Placental pericyte (primary cell): ENCODE measurements around a stretch of chr1.

DNA sequence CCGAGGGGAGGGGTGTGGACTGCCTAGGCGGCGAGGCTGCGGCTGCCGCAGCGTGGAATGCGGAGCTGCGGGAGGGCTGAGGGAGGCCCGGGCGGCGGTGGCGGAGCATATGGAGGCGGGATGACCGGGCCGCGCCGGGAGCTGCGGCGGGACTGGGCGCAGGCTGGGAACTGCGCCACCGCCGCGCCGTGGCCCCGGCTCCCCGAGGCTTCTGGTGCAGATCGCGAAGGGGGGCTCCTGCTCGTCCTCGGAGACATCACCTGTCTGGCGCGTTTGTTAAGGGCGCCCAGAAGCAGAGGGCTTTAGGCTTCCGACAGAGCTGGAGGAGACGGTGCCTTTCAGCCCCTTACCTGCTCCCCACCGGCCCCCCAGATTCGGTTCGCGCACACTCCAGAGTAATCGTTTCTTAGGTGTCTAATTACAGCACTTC lies 391 bp upstream of the CDC42BPA start:
- CAGE, long polyA plus RNA: no peak

GRCh38 chr1:227320504-227320928 lies 2.2 kb upstream of the CDC42BPA start:
- CAGE, long polyA plus RNA: no peak

DNA sequence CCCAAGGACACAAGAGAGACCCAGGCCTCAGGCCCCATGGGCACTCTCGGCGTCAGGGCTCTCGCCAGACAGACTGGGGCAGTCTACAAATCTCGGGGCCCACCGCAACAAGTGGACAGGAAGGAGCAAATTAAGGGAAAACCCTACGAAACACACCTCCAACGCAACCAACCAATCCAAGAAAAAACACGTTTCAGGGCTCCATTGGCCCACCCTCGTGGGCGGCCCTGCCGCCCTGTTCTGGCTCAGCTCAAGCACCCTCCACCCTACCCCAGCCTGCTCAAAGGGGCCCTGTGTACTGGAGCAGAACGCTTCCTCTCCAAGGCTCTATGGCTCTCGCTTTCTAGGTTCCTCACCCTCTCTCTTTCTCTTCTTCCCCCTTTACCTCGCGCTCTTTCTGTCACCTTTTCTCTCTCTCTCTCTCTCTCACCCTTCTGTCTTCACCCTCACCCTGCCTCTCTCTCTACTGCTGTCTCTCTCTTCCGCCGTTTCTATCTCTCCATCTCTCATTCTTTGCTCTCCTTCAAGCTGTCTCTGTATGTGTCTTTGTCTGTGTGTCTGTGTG lies 4.4 kb upstream of the ZNF678 start:
- CAGE, long polyA plus RNA: no peak

- CAGE, long polyA plus RNA: no peak
These were observed 1.2 kb downstream of the JMJD4 start for GRCh38 chr1:227733759-227734383.

DNA sequence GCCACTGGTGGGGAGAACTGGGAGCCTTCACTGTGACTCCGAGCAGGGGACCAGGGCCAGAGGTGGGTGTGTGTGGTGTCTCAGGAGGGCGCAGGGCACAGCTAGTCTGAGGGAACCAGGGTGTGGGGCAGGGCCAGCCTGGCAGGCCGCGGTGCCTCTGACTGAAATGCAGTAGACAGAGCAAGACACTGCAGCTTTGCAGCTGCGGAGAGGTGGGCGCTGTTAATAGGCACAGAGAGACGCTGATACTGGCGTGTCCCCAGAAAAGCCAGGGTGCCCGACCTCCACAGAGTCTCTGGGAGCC lies 28.4 kb upstream of the PRSS38 start:
- CAGE, long polyA plus RNA: no peak

DNA sequence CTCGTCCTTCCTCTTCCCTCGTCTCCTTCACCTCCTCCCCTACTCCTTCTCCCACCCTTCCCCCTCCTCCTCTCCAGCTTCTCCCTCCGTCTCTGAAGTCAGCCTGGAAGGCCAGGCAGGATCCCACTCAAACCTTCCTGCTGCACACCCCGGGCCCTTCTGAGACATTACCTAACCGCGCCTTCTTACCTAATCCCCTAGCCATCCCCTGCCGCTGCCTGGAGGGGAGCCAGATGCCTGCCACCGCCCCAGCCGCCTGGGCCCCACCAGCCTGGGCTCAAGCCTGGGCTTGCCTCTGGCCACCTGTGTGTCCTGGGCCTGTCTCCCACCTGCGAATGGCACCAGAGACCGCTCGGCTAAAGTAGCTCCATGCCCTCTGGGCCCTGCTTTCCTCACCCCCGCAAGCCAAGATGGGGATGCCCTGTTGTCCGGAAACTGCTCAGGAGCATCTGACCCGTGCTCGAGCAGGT lies 32.0 kb downstream of the WNT9A start:
- CAGE, long polyA plus RNA: no peak

- CAGE, long polyA plus RNA: no peak
These were observed 10.7 kb downstream of the WNT9A start for GRCh38 chr1:227936868-227937694.

DNA sequence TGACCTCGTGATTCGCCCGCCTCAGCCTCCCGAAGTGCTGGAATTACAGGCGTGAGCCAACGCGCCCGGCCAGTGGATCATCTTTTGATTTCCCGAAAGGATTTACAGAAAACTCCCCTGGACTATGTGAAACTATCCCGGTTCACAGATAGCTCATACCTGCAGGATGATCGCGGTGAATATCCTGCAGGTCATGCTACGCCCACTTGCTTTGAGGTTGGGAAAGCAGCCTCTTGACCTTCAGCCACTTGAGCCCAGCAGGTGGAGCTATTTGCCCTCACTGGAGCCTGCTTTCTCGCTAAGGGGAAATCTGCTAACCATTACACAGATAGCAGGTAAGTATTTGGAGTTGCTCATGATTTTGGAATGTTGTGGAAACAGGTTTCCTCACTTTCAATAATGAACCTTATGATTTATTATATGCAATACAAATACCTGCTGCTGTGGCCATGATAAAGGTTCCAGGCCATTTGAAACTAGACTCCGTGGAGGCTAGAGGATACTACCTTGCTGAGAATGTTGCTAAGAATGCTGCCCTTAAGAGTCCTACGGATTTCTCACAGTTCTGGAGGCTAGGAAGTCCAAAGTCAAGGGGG lies 9.1 kb upstream of the GUK1 start:
- CAGE, long polyA plus RNA: no peak

- CAGE, long polyA plus RNA: no peak
These were observed 56.1 kb downstream of the OBSCN start for GRCh38 chr1:228263858-228264357.

GRCh38 chr1:228370098-228370476 lies 36.5 kb downstream of the TRIM11 start:
- CAGE, long polyA plus RNA: no peak

DNA sequence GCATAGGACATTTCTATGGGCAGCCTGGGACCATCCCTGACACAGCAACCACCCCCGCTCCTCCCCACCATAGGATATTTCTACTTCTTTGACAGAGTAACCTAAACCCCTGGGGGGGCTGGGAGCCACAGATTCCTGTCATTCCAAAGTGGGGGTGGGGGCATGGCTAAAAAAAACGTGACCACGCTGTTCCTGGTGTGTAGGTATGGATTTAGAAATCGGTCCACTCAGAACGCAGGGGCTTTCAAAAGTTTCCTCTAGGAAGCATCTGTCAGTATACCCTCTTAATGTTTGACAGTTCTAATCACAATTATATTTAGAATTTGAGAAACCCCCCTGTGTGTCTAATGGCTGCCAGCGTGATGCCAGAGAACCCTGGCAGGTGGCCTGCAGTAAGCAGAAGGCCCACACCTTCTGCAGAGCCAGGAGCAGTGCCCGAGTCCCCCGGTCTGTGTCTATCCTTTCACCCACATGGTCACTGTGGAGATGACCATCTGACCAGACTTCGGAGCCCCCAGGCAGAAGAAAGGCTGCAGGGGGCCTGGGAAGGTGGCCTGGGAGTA lies 1.2 kb upstream of the TRIM11 start:
- CAGE, long polyA plus RNA: no peak

DNA sequence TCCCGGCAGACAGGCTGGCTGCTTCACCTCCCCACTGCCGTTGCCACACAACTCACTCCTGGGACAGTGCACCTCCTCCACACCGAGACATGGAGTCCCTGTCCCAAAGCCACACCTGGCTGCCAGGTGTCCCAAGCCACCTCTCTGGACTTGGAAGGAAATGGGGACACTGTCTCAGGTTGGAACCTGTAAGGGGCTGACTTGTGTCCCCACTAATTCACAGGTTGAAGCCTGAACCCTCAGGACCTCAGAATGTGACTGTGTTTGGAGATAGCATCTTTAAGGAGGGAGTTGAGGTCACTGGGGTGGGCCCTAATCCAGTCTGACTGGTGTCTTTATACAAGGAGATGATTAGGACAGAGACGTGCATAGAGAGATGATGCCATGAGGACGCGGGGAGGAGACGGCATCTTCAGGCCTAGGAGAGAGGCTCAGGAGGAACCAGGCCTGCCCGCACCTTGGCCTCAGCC lies 3.7 kb upstream of the TRIM11 start:
- CAGE, long polyA plus RNA: no peak

GRCh38 chr1:228459164-228459726 lies 1.3 kb downstream of the H2BC26 start:
- CAGE, long polyA plus RNA: no peak

- CAGE, long polyA plus RNA: no peak
These were observed 6.8 kb downstream of the RNF187 start for GRCh38 chr1:228493770-228494525.

DNA sequence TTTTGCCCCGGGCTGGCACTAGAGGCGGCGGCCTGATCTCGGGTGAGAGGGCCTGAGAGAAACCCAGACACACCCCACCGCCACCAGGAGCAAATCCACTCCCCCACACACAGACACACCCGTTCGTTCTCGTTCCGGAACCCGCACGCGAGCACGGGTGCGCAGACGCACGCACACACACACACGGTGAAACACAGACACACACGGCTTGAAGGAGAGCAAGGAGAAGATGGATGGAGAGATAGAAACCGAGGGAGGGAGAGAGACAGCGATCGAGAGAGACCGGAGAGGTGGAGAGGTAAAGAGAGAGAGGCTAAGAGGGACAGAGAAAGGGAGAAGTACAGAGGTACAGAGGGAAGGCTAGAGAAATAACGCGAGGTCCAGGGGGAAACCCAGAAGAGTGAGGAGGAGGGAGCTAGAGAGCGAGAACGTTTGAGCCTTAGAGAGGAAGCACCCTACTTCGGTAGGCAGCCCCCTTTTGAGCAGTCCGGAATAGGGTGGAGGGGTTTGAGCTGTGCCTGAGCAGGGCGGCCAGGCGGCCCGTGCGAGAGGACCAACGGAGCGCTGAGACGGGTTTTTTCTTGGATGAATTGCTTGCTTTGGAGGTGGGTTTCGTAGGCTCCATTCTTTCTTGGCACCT lies 88.5 kb upstream of the RHOU start:
- CAGE, long polyA plus RNA: no peak

GRCh38 chr1:228681107-228681586 lies 54.1 kb upstream of the RHOU start:
- CAGE, long polyA plus RNA: no peak

DNA sequence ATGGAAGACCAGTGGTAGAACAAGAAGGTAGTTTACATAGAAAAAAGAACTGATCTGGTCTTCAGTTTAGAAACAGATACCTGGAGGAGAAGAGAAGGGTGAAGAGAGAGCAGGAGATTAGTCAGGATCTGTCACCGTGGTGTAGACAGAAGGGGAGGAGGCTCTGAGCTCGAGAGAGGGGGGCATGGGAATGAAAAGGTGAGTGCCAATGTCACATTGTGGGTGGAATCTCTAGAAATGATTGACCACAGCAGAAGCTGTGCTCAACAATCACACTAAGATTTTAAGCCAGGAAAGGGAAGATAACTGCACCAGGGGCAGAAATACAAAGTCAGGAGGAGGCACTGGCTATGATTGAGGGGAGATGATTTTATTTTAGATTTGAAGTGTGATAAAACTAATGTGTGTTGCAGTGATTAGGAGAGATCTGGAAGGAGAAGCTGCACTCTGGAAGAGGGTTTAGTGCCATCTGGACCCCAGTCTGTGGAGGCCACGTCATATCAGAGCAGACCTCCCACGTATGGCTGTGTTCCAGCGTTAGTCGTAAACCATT lies 32.8 kb downstream of the RHOU start:
- CAGE, long polyA plus RNA: no peak

GRCh38 chr1:228830027-228830840 lies 95.0 kb downstream of the RHOU start:
- CAGE, long polyA plus RNA: no peak

DNA sequence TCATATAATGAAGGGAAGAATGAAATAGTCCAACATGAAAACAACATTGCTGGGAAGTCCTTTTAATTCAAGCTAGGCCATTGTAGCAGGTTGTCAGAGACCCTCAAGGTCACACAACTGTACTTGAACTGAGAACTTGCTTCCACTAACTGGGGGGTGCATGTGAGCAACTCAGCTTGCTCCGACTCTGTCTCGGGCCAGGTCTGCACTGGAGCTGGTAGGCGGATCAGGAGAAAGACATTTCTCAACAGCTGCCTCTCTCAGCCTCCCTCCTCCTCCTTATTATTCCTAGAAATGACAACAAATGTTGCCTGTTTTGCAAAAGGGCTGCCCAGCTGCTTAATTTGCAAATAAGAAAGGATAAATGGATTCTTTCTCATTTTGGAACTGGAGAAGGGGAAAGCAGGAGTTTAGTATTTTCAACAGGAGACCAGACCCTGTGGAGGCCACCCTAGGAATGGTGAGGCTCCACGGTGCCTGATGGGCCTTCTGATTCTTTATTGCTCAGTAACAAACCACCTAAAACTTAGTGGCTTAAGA lies 140.5 kb downstream of the RHOU start:
- CAGE, long polyA plus RNA: no peak

DNA sequence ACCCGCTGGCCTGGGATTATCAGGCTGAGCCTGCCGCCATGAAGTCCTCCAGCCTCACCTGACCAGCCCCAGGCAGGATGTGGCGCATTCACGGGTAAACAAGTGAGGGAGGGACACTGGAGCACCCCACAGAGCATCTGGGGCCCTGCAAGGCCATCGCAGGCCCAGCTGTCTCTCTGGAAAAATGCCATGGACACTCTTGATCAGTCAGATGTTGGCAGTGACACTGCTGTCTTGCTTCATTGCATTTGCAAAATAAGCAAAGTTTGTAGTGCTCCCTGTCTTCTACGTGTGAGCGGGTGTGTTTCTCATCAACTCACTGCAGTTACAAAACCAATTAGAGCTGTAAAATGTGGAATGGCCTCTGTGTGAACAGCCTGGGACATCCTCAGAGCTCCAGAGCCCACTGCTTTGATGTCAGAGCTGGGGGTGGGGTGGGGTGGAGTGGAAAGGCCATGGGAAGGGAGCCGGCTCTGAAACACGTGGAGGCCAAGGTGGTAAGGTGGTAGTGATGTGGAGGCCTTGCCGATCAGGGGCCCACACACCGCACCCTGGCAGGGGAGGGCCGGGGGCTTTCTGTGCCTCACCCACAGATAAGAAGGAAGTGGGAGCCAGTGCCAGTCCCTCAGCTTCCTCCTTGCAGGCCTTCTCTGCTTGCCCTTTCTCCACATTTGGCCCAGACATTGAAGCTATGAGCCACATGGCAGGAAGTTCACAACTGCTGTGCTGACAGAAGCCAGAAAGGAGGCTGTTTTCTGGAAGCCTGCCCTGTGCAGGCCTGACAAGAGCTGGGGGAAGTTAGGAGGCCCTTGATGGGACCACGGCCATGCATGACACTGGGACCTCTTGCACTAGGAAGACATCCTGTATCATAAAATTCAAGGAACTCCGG lies 254.9 kb downstream of the RHOU start:
- CAGE, long polyA plus RNA: no peak